LHCN-M2 (cell line): Measurements from ENCODE around the genes RING1, B3GALT4 and ZBTB9.

DNA sequence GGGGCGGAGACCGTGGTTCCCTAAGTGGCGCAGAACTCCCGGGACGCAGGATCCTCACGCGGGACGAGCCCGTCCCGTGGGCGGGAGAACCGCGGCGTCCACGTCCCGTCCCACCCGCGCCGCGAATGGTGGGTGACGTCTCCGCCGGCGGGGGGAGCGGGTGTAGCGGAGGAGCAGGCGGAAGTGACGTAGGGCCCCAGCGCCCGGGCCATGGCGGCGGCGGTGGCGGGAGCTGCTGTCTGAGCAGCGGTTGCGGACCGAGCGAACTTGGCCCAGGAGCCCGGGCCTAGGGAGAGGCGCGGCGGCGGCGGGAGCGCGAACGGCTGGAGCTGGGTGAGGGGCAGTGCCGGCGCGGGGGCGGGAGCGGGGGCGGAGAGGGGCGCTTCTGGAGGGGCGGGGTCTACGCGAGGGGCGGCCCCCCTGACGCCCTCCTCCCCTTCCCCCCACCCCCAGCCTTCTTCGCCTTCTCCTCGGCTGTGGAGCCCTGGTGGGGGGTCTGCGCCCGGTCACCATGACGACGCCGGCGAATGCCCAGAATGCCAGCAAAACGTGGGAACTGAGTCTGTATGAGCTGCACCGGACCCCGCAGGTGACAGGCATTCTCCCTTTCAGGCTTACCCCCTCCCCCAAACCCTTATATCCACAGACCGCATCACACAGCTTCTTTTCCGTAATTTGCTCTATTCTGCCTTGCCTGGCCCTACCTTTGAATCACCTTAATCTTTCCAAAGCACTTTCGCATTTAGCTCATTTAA, at the start of gene RING1:
Gene RING1, plus strand, starts transcription at position 189 of the 755 bp plus-strand sequence.
- RAMPAGE, long total RNA = start-site peak on the plus strand centred at position 193 of the sequence, 27 bp wide, 29 reads

GRCh38 chr6:33210899-33211526, 2.7 kb downstream of the RING1 start:
- RAMPAGE, long total RNA = no peak

GRCh38 chr6:33272201-33272835, 443 bp downstream of the RPS18 start:
- RAMPAGE, long total RNA = no peak

DNA sequence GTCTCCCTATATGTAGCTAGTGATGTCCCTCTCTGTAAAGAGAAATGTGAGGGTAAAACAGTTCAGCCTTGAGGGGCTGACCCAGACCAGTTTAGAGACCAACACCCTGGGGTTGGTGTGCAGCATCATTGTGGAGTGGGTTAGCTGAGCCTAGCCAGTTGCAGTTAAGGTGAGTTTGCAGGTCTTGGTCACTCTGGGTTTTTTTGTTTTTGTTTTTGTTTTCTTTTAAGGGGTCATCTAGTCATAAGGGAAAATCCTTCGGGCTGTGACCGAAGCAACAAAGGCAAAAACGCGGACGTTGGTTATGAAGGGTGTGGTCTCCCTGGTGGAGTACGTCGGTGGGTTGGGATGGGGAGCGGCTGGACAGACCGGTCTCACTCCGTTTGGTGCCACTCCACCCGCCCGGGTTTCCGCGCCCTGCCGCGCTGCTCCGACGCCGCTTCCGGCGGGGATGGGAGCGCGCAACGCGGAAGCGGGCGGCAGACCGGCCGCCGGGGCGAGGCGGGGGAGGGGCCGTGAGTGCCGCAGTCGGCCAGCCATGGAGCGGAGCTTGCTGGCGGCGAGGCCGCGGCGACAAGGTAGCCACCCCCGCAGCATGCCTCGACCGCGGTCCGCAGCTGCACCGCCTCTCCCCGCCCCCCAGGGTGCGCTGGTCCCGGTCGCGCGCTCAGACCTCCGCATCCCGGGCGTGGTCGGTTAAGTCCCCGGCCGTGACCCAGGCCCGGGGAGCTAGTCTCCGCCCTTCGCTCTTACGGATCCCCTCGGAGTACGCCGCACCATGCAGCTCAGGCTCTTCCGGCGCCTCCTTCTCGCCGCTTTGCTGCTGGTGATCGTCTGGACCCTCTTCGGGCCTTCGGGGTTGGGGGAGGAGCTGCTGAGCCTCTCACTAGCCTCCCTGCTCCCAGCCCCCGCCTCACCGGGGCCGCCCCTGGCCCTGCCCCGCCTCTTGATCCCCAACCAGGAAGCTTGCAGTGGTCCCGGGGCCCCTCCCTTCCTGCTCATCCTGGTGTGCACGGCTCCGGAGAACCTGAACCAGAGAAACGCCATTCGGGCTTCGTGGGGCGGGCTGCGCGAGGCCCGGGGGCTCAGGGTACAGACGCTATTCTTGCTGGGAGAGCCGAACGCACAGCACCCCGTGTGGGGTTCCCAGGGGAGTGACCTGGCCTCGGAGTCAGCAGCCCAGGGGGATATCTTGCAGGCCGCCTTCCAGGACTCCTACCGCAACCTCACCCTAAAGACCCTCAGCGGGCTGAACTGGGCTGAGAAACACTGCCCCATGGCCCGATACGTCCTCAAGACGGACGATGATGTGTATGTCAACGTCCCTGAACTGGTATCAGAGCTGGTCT, at the start of gene B3GALT4:
Gene B3GALT4, plus strand, starts transcription at position 482 of the 1,349 bp plus-strand sequence.
- RAMPAGE, long total RNA = no peak

DNA sequence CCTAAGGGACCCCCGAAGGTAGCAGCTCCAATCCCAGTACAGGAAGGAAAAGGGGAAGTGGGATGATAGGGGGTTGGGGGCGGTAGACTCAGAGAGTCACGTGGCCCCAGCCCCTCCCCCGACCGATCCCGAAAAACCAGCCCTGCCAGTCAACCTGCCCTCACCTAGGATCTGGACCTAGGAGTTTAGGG, 1.2 kb downstream of the RGL2 start:
- RAMPAGE, long total RNA = no peak

- RAMPAGE, long total RNA = no peak
Measured at GRCh38 chr6:33304418-33304900, 5.7 kb upstream of the RGL2 start.

DNA sequence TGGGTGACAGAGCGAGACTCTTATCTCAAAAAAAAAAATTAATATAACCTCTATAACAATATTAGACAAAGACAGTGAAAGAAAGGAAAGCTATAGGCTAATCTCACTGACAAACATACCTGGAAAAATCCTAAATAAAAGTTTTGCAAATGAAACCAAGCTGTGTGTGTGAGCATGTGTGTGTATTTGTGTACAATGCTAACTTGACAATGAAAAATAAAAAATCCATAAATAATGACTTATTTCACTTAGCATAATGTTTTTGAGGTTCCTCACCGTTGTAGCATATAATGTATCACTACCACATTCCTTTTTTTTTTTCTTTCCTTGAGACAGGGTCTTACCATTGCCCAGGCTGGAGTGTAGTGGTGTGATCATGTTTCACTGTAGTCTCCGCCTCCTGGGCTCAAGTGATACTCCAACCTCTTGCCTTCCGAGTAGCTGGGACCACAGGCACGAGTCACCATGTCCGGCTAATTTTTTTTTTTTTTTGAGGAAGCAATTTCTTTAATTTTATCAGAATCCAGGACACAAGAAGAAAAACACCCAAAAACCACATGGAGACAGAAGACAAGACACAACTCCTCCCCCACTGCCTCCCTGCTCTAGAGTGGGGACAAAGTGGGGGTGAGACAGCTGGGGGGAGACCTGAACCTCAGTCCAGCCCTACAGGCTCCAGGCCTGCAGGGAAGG, 27.2 kb upstream of the KIFC1 start:
- RAMPAGE, long total RNA = no peak

DNA sequence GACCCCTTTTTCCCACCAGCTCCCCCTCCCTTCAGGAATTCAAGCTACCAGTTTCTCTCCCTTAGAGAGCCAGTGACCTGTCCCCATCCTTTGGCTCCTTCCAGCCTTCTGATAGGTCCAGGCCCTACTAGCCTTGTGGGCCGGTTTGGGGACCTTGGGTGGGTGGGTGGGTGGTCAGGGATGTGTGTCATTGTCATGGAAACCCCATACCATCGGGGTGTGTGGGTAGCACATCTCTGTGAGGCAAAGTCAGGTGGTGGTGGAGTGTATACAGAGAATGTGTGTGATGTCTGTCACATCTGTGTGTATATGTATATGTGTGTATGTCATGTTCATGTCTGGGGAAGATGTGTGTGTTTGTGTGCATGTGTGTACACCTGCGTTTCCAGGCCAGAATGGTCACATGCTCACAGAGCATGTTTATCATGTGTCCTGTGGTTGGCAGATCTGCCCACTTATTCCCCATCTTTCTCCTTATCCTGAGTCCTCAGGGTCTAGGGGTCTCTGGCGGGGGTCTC, 7.0 kb downstream of the SYNGAP1 start:
- RAMPAGE, long total RNA = no peak

GRCh38 chr6:33454028-33454915, at the start of gene ZBTB9:
Gene ZBTB9, plus strand, starts transcription at chr6:33454576.
- RAMPAGE, long total RNA = no peak

DNA sequence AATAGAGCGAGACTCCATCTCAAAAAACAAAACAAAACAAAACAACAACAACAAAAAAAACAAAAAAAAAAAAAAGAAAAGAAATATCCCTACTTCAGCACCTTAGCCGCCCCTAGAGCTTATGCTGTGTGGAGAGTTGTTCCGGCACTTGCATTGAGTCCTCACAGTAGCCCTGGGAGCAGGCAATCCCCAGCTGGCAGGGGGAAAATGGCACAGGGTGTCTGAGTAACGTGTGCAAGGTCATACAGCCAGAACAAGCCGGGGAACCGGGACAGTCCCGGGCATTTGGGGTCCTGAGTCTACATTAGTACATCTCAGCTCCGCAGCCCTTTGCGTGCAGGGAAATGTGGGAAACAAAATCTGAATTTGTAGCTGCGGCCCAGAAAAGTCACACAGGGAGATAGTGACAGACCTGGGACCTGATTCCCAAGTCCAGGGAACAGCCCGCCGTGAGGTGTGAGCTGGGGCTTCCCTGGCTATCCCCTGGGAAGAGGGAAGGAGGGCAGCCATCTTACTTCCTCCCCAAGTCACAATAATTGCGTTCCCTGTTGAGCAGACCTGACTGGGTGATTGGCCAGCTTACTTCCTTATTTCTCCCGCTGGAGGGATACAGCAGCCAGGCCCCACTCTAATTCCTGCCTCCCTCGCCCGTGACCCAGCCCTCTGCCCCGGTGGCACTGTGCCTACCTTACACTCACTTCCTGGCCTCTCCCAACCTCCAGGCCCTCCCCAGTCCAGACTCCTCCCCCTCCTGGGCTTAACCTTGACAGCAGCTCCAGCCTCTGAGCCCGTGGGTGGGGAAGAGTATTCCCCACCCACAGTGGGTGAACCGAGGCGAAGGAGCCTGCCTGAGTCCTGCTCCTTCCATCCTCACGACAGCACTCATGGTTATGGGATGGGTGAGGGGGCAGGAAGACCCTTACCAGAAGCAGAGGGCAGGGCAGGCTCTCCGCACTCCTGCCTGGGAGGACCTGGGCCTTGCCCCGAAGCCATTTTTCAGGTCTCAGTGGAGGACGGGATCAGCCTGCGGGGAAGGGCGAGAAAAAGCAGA, 3.1 kb downstream of the BAK1 start:
- RAMPAGE, long total RNA = no peak

GRCh38 chr6:33695194-33696365, 15.9 kb downstream of the UQCC2 start:
- RAMPAGE, long total RNA = no peak

DNA sequence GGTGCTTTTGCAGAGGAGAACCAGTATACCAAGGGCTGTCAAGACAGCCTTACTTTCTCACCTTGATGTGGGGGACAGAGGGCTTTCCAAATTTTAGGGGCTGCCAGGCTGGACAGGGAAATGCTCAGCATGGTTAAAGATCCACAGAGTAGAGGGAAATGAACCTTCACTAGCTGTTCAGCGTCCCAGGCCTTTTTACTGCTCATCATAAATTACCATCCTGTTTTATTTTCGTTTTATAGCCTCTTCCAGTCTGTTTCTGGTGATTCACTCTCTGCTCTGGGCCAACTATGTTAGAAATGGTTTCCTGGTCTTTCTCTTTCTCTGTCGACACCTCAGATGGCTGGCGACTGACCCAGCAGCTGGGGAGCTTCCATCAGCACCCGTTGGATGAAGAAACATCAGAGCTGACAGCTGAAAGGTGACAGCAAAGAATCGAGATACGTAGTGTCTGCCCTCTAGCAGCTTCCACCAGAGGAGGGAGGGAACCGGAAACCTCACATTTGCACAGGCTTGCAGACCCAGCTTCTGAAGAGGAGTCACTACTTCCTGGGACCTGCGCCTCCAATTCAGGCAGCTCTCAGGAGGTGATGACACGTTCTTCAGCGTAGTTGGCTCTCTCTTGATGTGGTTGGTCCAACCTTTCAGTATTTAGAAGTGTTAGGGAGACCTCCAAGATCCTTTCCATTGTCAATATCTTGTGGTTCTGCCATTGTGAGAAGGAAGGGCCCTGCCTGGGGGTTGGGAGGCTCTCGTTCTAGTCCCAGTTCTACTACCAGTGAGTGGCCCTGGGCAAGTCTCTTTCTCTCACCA, 82.9 kb upstream of the MLN start:
- RAMPAGE, long total RNA = no peak

DNA sequence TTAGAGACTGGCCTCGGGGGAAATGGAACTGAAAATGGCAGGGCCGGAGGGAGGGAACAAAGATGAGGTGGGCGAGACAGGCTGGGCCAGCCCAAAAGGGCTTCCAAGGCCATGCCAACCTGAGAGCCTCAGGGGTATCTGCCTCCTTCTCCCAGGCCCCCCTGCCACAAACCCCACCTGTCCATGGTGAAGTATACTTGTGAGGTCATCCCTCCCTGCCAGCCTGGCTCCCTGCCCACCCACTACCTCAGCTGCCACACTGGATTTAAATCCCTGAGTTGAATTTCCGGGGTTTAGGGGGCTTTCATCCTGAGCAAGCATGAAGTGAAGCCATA, 28.7 kb downstream of the GRM4 start:
- RAMPAGE, long total RNA = no peak

GRCh38 chr6:34146270-34146827, 462 bp upstream of the GRM4 start:
- RAMPAGE, long total RNA = no peak

DNA sequence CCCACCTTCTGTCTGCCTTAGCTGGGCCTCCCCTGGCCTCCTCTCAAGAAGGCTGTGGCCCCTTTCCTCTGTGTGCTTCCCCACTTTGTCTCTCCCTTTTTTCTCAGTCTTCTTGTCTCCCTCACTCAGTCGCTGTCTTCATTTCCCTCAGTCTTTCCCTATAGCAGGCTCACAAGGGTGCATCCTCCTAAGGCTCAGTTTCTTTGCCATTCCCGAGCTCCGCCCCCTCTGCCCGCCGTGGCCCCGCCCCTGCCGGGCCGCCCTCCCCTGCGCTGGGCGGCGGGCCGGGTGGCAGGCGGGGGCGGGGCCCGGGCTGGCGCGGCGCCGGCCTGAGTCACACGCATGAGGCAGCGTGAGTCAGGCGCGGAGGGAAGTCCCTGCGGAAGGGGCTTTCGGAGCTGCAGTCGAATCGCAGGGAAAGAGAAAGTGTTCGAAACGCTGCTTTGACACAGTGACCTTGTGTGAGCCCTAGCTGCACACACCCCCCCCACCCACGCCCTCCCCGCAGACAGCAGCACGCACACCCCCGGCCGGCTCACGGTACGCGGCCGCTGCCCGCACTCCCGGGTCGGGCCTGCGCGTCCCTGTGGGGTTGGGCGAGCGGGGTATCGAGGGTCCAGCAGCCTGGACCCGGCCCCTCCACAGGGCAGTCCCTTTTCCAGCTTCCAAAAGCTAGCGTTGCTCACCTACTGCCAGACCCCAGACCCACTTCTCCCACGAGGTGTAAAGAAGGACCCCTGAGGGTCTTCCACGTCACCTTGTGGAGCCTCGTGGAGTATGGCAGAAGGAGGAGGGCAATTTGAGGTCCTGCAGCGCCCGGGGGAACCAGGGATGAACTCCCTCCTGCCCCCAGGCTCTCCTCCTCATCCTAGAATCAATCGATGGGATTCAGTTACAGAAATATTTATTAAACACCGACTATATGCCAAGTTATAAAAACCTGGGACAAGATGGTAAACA, 12.6 kb upstream of the HMGA1 start:
- RAMPAGE, long total RNA = no peak

DNA sequence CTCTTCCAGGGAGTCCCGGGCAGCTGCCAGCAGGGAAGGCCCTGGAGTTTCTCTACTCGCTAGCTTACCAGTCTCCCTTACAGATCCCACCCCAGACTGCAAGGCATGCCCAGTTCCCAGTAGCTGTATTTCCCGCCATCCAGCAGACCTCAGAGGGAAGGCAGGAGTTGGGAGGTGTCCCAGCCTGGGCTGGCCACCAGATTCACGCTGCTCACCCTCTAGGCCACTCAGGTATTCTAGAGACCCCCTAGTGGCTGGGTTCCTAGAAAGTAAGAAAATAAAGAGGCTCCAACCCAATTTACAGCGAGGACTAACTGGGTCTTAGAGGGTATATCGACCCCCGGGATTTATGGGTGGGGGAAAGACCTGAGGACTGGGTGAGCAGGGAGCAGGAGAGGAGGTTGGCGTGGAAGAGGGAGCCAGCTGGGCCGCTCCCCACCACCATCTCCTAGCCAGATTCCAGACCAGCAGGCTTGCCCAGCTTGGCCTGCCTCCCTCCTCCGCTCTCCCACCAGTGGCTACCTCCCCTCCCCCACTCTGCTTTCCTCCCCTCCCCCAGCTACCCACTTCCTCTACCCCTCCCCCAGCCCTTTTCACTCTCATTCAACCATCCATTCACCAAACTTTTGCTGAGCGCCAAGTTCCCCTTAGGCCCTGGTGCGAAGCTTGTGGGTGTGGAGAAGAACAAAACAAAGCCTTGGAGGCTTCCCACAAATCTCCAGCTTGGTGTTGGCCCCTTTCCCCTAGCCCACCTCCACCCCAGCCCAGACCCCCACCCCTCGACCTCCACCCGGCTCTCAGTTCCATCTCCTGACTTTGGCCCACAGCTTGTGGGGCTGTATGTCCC, 9.6 kb upstream of the HMGA1 start:
- RAMPAGE, long total RNA = no peak

GRCh38 chr6:34341700-34342124, 50.8 kb downstream of the NUDT3 start:
- RAMPAGE, long total RNA = no peak

DNA sequence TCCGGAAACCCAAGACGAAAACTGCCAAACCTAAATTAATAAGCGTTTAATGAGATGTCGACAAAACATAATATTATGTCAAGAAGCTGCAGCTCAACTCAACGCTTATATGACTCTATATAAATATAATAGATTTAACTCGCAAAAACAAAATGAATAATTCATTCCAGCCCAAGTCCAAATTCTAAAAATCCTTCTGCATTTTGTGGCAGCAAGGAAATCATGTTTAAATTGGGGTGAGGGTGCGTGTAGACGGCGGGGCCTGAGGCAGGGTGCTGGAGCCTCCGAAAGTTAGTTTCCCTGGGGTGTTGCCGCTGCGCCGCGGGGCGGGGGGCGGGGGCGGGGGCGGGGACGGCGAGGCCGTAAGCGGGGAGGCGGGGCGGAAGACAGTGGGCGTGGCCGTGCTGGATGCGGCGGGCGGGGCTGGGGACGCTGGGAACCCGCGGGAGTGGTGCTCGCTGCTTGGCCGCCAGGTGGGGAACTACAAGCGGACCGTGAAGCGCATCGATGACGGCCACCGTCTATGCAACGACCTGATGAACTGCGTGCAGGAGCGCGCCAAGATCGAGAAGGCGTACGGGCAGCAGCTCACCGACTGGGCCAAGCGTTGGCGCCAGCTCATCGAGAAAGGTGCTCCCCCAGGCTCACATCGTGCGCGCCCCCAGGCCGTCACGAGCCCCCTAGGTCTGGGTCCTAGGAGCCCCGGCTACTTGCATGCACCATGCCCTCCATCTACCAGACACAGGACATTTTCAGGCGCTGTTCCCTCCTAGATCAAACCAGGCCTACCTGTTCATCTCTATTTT, 29.1 kb downstream of the SPDEF start:
- RAMPAGE, long total RNA = no peak

- RAMPAGE, long total RNA = no peak
Measured at GRCh38 chr6:34595663-34596446, 39.7 kb upstream of the SPDEF start.

DNA sequence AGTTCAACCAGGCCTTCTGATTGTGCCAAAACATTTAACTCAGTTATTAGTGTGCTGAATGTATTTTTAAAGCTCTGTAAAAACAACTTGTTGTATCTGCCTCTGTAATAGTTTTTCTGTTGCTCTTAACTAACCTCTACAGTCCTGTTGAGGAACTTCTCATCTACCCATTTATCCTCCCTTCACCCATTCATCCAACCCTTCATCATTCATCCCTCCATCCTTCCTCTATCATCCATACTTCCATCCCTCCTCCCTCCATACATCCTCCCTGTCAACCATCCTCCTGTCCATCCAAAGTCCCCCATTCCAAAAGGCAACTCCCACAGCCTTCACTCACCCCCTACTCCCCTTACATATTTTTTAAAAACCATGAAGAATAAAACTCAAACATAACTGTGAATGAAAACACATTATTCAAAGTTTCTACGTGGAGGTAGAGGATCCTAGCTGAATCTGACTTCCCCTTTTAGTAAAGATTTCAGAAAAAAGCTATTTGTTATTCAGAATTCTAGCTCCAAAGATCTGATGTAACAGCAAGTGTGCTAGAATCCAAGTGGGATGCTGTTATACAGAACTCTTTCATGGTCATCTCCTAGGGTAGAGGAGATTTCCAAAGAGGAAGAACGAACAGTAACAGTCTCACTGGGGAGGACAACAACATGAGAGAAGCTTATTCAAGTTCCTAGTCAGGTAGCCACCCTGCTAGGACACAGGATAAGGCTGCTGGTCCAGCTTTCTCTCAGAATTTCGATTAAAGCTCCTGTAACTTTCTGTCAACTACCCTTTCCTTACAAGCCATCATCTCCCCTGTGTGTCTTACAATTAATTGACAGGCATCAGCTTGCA, 40.9 kb upstream of the SPDEF start:
- RAMPAGE, long total RNA = no peak